Right ventricle myocardium (tissue), 1 donor: ENCODE data around the genes CYTH3 and CCZ1B.

- PRO-cap, 2 experiments, result peak in 2 of 2 experiments; most common plus-strand start chr7:5693809 (in 2); most common minus-strand start chr7:5693712 (in 1)
These were observed 88.2 kb downstream of the RNF216 start for GRCh38 chr7:5692922-5693953.

- PRO-cap, 2 experiments, result no peak in any of the 2 experiments
These were observed 15.0 kb downstream of the RNF216 start for GRCh38 chr7:5766514-5766724.

- PRO-cap, 2 experiments, result peak in 1 of 2 experiments; most common plus-strand start chr7:6256871 (in 1); most common minus-strand start chr7:6256635 (in 1)
These were observed 15.9 kb downstream of the CYTH3 start for GRCh38 chr7:6256384-6257090.

DNA sequence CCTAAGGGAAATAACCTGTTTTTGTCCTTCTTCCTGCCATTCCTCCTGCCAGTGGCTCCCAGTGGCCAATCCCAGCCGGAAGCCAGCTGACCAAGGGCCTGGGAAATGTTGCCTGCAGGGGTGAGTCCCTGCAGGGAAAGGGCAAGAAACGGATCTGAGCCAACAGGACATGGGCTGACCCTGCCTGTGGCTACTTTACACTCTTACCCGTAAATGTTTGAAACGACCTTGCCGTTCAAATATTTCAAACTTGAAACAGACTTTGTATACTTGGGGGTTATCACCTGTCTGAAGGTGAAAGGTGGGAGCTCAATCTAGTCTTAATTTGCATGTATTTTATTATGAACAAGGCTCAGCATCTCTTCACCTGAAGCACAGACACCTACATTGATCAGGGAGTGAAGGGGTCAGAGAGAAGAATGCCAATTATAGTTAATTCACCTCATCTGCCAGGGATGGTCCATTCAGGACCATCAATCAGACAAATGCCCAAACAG, 3.3 kb downstream of the CYTH3 start:
- PRO-cap, 2 experiments, result no peak in any of the 2 experiments

DNA sequence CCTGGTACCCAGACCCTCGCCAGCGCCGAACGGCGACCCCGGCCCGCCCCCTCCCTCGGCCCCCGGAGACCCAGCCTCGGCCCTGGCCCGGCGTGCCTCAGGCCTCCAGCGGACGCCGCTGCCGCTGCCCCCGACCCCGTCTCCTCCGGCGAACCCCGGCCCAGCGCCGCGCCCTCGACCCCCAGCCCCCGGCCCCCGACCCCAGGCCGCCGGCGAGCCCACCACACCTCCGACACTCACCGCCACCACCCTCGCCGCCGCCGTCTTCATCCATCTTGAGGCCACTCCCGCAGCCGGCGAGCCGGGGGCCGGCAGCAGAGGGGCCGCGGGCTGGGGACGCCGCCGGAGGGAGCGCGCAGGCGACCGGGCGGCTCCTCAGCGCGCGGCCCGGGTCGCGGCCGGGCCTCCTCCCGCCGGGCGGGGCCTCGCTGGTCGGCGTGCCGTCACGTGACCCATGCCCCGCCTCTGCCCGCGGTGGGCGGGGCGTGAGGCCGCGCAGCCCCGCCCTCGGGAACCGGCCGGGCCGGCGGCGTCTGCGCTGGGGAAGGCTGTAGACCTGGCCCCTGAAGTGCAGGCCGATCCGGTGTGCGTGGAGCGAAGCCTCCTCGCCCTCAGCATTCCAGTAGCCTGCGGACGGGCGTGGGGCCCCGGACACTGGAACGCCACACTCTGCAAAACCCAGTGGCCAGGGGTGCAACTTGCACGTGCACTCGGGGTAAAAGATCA, at the start of gene CYTH3:
Gene CYTH3, minus strand, starts transcription at position 391 of the 726 bp plus-strand sequence.
- PRO-cap, 2 experiments, result peak in 2 of 2 experiments; most common plus-strand start position 513 of the sequence (in 2); most common minus-strand start position 406 of the sequence (in 2)

DNA sequence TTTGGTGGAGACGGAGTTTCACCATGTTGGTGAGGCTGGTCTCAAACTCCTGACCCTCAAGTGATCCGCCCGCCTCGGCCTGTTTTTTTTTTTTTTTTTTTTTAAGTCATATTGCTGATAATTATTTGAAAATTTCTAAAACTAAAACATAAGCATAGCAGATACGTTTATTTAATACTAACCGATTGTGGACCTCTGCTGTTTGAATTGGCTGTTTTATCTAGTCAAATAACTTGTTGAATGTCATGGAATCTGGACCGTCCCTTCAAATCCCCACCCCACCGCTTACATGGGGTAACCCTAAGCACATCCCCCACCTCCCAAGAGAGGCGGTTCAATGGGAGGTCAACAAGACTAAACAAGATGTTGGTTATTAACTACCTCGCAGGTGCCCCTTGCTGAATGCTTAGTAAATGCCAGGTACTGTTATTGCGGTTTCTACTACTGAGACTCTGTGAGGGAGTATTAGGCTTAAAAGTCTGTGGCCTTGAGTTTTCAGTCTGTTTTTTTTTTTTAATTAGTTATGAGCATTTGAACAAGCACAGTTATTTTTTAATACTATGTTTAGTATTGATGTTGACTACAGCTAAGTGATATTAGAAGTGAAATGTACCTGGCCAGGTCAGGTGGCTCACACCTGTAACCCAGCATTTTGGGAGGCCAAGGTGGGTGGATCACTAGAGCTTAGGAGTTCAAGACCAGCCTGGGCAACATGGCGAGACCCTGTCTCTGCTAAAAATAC, 2.5 kb downstream of the RAC1 start:
- PRO-cap, 2 experiments, result no peak in any of the 2 experiments

DNA sequence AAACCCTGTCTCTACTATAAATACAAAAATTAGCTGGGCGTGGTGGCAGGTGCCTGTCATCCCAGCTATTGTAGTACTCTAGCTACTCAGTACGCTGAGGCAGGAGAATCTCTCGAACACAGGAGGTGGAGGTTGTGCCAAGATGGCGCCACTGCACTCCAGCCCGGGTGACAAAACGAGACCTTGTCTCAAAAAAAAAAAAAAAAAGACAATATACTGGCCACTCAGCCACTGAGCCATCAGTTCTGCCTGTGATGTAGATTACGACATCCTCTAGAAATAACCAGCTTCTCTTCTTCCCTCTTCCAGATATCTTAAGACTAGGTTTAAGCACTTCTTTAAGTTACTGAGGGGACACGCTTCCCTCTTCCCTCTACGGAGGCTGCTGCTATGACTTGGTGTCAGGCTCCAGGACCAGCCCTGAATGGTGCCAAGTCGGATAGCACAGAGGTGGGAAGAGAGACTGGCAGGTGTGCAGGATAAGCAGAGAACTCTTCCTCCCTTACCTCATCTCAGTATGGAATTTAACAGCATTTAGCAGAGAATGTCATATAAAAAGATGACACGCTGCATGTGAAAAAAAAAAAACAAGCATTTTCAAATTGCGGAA, 14.0 kb downstream of the DAGLB start:
- PRO-cap, 2 experiments, result no peak in any of the 2 experiments

GRCh38 chr7:6460311-6461263, 12.8 kb upstream of the DAGLB start:
- PRO-cap, 2 experiments, result no peak in any of the 2 experiments

DNA sequence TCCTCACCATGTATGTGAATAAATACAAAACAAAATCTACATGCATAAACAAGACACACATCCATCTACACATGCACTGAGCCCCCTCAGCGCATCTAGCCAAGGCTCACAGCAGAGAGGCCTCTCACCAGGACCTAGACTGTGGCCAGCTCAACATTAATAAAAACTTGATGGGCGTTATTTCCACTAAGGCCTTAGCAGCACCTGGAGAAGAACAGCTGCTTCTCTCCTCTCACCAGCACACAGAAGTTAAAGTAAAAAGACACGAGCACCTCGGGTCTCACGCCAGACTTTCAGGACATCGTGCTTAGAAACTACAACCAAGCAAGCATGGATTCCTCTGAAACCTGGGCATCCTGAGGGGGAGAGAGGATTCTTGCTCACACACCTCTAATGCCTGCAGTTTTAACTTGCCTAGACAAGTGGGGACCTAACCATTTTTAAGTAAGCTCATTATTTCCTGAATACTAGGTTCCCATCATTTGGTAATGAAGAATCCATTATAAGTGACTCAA, 11.8 kb downstream of the KDELR2 start:
- PRO-cap, 2 experiments, result no peak in any of the 2 experiments

- PRO-cap, 2 experiments, result no peak in any of the 2 experiments
These were observed 14.6 kb downstream of the GRID2IP start for GRCh38 chr7:6536581-6537207.

DNA sequence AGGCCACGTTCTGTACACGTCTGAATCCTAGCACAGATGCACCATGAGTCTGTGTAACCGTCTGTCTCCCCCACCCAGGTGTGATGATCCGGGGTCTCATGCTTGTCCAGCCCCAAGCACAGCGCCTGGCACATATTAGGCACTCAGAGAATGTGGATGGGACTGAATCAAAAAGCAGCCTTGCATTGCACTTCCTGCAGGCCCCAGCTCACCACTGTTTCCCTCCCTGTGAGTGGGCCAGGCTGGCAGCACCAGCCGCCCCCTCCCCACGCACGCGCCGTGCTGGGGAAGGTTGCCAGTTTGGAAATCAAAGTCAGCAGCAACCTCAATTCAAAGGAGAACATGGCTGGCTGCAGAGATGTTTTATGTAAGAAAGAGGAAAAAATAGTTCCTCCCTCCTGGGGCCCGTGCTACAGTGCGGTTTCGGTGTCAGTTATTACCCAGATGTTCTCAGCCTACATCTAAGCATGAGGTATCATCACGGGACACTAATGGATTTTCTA, 5.6 kb downstream of the GRID2IP start:
- PRO-cap, 2 experiments, result no peak in any of the 2 experiments

DNA sequence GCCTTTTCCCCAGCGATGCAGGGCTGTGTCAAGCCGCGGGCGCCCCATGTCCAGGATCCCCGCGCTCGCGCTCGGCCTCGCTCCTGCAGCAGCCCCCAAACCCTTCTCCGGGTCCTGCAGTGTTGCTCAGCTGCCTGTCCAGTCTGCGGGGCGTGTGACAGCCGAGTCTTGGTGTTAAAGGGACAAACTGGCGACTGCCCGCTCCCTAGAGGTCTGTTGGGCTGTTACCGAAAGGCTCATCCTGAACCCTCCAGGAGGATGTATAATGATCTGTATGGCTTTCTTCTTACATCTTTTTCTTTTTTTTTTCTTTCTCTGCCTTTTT, 666 bp downstream of the INTS15 start:
- PRO-cap, 2 experiments, result no peak in any of the 2 experiments

- PRO-cap, 2 experiments, result no peak in any of the 2 experiments
These were observed 3.1 kb downstream of the ZNF316 start for GRCh38 chr7:6639792-6640997.

DNA sequence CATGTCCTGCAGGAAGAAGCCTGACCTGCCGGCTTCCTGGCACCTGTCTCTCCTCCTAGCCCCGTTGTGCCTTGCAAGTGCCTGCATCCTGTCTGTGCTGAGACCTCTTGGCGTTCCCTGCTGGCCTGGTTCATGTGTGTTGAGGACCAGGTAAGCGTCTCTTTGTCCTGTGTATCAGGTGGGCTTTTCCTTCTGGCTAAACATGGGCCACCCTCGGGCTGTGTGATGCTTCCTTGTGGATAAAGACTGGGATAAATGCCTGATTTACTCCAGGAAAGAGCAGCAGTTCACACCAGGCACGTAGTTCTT, 4.6 kb downstream of the ZNF316 start:
- PRO-cap, 2 experiments, result no peak in any of the 2 experiments

DNA sequence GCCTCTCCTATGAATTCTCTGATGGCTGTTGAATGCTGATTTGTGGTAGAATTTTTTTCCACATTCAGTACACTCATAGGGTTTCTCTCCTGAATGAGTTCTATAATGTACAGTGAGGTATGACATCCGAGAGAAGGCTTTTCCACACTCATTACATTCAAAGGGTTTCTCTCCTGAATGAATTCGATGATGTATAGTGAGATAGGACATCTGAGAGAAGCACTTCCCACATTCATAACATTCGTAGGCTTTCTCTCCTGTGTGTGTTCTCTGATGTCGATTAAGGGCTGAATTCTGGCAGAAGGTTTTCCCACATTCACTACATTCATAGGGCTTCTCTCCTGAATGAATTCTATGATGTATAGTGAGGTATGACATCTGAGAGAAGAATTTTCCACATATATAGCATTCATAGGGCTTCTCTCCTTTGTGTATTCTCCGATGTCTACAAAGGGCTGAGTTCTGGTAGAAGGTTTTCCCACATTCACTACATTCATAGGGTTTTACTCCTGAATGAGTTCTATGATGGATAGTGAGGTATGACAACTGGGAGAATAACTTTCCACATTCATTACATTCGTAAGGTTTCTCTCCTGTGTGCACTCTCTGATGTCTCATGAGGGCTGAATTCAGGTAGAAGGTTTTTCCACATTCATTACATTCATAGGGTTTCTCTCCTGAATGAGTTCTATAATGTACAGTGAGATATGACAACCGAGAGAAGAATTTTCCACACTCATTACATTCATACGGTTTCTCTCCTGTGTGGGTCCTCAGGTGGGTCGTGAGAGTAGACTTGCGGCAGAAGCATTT, 15.7 kb downstream of the ZNF12 start:
- PRO-cap, 2 experiments, result no peak in any of the 2 experiments

DNA sequence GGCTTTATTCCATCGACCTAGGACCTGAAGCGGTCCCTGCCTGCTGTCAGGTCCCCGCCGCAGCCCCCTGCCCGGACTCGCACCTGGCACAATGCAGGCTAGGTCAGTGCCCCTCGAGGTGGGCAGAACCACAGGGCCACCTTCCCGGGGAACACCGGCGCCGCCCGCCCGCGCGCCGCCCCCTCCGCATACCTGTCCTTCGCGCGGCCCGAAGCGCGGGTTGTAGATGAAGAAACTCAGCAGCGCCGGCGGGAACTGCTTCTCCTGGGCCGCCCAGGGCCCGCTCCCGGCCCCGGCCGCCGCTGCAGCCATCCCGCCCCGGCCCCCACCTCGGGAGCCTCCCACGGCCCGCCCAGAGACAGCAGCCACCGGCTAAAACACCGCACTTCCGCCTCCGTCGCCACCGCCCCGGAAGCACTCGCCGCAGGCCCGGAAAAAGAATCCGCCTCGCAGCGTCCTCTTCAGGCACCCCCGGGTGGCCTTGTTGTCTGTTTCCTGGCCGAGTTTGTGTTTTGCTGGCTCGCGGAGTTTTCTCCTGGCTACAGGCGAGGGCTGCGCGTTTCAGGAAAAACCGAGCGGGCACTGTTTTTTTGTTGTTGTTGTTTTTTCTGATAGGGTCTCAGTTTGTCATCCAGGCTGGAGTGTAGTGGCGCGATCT, at the start of gene CCZ1B:
Gene CCZ1B, minus strand, starts transcription at position 390 of the 658 bp plus-strand sequence.
- PRO-cap, 2 experiments, result peak in 2 of 2 experiments; most common plus-strand start position 417 of the sequence (in 2)

DNA sequence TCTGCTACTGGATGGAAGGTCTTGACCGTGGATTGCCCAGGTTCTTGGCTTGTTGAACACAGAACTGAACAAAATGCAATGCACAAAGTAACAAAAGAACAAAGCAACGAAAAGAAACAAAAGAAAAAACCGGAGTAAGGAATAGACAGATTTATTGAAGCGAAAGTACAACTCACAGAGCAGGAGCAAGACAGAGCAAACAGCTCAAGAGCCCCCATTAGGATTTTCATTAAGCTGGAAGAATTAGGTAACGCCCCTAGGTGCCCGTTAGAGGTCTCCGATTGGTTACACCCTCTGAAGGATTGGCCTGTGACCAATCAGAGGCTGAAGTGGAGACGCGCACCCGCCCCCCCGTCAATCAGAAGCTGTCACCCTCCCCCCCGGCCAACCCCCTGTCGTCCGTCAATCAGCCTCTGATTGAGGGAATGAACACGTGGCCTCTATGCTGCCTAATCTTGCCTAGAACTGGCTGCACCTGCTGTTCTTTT, 1.0 kb upstream of the CCZ1B start:
- PRO-cap, 2 experiments, result no peak in any of the 2 experiments

GRCh38 chr7:7100395-7100769, 82.0 kb upstream of the C1GALT1 start:
- PRO-cap, 2 experiments, result no peak in any of the 2 experiments

DNA sequence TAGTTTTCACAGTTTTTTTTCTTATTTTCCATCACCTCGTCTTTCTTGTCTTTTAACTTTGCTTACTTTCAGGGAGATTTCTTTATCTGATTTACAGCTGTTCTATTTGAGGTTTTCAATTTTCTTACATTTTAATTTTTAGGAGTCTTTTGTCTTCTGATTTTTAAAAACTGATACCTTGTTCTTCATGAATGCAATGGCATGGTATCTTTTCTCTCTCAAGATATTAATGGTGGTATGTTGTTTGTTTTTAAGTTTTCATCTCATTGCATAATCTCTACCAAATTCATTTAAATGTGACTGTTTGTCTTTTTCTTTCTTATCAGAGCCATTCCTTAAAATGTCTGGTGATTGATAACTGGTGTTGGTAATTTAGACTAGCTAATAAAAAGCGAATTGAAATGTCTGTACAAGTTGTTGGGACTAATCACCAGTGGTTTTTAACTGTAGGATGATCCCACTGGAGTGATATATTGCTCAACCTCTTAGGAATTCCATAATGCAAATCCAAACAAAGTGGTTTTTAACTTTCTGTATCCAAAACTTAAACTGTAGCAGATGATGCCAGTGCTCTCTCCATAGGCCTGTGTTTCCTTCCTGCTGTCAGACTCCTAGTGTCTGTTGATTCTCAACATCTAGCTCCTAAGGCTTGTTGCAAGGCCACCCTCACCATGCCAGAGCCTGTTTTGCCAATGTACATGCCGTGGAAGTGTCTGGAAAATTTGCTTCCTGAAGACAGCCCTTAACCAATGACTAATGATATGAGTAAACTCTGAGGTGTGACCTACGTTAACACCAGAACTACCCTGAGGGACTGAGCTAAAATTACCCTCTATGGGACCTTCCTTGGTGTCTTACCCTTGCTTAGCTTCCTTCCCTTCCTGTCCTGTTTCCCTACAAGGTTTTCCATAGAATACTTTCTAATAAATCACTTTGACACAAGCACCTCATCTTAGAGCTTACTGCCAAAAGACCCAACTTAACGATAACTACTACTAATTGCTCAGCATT, 39.1 kb downstream of the C1GALT1 start:
- PRO-cap, 2 experiments, result no peak in any of the 2 experiments

GRCh38 chr7:7372967-7373652, 162.6 kb downstream of the COL28A1 start:
- PRO-cap, 2 experiments, result no peak in any of the 2 experiments